Cardiac septum (tissue), 1 donor: ENCODE data around the genes EEF1G, SLC22A6 and SLC22A25.

DNA sequence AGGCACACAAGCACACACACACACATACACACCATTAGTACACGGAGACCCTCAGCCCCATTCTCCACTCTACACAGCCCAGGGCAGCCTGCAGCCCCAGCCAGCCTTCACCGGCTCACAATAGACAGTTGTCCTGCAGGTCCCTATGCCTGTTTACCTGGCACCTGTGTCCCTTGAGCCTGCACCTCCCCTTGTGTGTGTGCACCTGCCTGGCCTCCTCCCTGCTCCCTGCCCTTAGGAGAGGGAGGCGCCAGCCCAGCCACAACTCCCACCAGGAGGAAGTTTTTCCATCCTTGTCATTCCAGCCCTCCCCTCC is 4.5 kb downstream of the AHNAK start:
- PRO-cap, result no peak

- PRO-cap, result bidirectional peak, plus-strand start at chr11:62543022, minus-strand start at chr11:62542783
Observed at GRCh38 chr11:62542748-62543766, 3.5 kb downstream of the AHNAK start.

- PRO-cap, result no peak
Observed at GRCh38 chr11:62555899-62556140, 9.2 kb upstream of the AHNAK start.

- PRO-cap, result no peak
Observed at GRCh38 chr11:62567205-62567854, 6.4 kb downstream of the EEF1G start.

DNA sequence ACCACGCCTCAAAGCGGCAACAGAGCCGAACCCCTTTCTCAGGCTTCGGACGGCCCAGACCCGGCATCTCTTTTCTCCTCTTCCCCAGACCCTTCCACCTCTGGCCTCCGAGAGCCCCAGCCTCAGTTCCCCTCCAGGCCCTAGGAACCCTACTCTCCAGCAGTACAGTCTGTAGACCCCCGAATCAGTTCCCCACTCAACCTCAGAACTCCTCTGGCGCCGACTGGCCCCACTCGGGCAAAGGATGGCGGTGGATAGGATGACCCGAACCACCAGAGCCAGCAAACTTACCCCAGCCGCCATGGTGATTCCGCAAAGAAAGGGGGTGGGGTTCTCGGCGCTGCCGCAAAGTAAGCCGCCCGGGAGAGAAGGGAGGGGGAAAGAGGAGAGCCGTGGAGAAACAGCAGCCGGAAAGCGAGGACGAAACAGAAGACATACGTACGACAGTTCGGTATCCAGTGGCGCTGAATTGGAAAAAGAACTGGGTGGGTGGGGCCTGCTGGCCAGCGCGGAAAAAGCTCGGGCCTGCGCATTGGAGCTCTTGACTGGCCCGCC is at the start of gene EEF1G:
Gene EEF1G (minus strand): TSS at position 352 of the 555 bp plus-strand sequence.
- PRO-cap, result bidirectional peak, plus-strand start outside the sequence, minus-strand start at position 450 of the sequence

DNA sequence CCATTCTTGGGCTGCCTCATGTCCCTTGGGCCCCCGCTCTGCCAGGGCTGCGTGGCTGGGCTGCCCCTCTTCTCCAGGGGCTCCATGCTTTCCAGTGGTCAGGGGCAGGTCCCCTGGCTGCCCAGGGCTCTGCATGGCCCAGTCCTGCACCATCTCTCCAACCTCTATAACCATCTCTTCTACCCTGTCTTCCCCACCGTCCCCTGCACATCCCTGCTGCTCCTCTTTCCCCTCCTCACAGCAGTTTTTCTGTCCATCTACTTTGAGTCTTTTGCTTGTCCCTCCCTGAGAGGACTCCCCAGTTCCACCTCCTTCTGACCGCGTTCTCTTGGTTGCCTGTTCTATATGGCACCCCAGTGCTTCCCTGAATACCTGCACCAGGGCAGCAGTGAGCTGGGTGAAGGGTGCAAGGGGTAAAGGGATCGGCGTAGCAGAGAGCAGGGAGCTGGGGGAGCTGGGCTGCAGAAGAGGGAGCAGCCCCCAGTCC is 1.8 kb upstream of the EEF1G start:
- PRO-cap, result no peak

- PRO-cap, result no peak
Observed at GRCh38 chr11:62594889-62595430, 3.6 kb upstream of the TUT1 start.

DNA sequence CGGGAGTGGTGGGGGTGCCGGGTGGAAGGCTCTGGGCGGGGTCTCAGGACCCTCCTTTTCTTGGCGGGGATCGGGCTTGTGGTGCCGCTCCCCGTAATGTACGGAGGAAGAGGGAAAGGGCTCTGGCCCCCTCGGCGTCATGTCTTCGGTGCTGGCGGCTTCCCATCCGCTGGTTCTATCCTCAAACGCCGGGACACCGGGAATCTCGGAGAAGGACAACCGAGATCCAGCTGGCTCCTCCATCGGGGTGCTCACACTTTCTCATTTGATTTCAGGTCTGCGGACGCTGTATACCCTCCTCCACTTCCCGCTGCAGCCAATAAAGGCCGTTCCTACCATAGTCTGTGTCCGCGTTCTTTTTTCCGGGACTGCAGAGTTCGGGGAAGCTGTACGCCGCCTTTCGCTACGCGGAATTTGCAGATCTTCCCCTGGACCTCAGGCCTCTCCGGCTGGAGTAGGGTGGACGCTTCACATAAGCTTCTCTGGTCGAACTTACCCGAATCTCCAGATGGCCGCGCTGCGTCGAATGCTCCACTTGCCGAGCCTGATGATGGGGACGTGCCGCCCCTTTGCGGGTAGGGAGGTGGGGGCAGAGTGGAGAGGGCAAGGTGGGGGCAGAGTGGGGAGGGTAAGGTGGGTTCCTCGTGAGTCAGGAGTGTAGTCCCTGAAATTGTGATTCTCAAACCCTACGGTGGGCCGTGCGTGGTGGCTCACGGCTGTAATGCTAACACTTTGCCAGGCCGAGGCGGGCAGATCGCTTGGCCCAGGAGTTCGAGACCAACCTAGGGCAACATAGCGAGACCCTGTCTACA is 466 bp downstream of the CSKMT start:
- PRO-cap, result unidirectional peak, minus-strand start at position 447 of the sequence; unidirectional peak, minus-strand start at position 504 of the sequence

GRCh38 chr11:62714223-62715391 is 7.1 kb downstream of the GNG3 start:
- PRO-cap, result no peak

- PRO-cap, result no peak
Observed at GRCh38 chr11:62800846-62801324, 4.4 kb downstream of the NXF1 start.

GRCh38 chr11:62824138-62824807 is 7.6 kb downstream of the STX5 start:
- PRO-cap, result no peak

GRCh38 chr11:62879986-62880630 is 588 bp upstream of the SLC3A2 start:
- PRO-cap, result no peak

GRCh38 chr11:62882296-62883507 is 2.0 kb downstream of the SLC3A2 start:
- PRO-cap, result no peak

DNA sequence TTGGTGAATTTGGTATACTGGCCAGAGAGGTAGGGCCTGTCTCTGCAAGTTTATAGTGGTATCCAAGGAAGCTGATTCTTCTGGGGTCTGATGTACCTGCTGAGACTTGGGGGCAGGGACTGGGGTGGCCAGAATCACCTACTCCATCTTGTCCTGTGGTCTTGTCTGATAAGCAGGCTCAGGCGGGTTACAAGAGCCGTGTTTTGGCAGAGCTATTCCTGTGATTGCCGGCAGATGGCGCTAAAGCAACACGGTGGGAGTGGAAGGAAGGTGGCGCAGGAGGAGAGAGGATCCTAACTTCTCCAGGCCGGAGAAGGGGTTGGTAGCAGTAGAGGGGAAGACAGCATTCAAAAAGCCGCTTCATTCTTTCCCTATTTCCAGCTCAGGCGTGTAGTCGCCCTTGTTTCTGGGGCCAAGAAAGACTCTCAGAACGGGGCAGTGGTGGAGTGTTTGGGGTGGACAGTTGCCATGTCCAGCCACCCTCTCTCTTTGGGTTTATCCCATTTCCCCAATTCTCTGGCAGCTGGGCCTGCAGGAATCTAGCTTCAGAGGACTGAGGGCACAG is 15.2 kb downstream of the CHRM1 start:
- PRO-cap, result no peak

- PRO-cap, result no peak
Observed at GRCh38 chr11:62984725-62985010, at the start of gene SLC22A6. Gene SLC22A6 (minus strand): TSS chr11:62984967.

- PRO-cap, result no peak
Observed at GRCh38 chr11:63243432-63244269, at the start of gene SLC22A25. Gene SLC22A25 (minus strand): TSS chr11:63243599.

GRCh38 chr11:63289455-63289852 is 249 bp upstream of the SLC22A10 start:
- PRO-cap, result no peak

DNA sequence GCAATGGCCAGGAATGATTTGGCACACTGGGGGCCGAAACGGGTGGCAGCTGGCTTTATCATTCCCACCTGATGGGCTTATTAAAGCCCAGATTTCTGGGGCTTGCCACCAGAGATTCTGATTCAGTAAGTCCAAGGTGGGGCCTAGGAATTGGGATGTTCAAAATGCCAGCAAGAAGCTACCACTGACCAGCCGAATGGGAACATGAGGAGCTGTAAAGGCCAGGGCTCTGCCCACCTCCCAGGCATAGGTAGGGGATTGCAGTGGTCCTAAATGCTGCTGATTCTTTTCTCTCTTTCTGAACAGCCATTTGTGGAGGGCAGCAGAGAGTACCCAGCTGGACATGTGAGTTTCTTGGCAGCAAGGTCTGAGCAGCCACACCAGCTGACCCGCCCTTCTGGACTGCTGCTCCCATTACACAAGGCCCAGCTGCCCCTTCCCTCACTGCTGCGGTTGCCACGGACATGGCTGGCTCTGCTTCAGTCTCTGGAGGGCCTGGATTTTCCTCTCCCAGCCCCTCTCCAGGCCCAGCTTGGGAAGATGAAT is 4.3 kb downstream of the LGALS12 start:
- PRO-cap, result unidirectional peak, plus-strand start at position 444 of the sequence

DNA sequence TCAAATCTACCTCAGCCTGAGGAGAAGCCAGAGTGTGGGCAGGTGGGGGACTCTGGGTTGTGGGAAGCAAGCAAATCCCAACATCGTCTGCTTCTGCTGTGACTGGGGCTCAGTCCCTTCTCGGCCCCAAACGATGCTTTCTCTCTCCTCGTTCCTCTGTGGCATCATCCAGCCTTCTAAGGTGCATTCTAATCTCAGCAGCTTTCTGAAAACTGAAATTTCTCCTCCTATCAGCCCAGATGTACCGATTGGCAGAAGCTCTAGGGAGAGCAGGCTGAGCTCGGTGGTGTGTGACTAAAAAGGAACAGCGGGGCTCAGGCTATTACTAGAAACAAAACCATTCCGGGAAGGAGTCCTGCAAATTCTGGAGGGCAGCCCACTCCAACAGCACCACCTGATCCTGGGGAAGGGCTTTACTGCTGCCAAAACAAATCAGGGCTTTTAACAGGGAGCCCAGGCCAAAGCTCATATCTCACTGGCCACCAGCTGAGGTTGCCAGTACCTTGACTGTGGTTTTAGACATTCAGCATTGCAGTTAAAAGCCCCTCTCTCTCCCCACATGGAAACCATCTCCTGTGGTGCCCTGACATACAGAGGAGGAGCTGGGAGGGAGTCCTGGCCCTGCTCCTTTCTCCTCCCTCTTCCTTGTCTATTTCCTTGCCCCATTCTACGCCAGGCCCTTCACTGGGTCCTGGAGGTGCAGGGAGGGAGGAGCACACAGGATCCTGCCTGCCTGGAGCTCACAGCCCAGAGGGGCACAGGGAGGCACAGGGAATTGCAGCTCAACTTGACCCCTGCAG is 740 bp downstream of the PLAAT4 start:
- PRO-cap, result bidirectional peak, plus-strand start at position 444 of the sequence, minus-strand start at position 296 of the sequence; unidirectional peak, plus-strand start at position 684 of the sequence

DNA sequence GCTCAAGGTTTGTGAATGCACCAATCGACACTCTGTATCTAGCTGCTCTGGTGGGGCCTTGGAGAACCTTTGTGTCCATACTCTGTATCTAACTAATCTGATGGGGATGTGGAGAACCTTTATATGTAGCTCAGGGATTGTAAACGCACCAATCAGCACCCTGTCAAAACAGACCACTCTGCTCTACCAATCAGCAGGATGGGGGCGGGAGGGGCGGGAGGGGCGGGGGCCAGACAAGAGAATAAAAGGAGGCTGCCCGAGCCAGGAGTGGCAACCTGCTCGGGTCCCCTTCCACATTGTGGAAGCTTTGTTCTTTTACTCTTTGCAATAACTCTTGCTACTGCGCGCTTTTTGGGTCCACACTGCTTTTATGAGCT is 12.3 kb downstream of the PLAAT2 start:
- PRO-cap, result no peak